Urinary bladder (tissue), 3 donors: ENCODE measurements around the genes NEDD4, RFX7 and MNS1.

DNA sequence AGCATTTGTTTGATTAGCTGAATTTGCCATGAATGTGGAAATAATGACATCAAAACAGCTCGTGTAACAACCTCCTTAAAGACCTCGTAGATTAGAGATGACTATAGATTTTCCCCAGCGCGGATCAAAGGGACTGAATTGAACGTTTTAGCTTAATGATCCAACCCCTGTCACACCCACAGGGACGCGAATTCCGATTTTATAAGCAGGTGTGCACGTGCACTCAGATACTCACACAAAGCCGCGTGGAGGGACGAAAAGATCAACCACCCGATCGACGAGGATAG, 7.2 kb downstream of the ONECUT1 start:
- PRO-cap = no peak
- RAMPAGE, long total RNA = no peak

DNA sequence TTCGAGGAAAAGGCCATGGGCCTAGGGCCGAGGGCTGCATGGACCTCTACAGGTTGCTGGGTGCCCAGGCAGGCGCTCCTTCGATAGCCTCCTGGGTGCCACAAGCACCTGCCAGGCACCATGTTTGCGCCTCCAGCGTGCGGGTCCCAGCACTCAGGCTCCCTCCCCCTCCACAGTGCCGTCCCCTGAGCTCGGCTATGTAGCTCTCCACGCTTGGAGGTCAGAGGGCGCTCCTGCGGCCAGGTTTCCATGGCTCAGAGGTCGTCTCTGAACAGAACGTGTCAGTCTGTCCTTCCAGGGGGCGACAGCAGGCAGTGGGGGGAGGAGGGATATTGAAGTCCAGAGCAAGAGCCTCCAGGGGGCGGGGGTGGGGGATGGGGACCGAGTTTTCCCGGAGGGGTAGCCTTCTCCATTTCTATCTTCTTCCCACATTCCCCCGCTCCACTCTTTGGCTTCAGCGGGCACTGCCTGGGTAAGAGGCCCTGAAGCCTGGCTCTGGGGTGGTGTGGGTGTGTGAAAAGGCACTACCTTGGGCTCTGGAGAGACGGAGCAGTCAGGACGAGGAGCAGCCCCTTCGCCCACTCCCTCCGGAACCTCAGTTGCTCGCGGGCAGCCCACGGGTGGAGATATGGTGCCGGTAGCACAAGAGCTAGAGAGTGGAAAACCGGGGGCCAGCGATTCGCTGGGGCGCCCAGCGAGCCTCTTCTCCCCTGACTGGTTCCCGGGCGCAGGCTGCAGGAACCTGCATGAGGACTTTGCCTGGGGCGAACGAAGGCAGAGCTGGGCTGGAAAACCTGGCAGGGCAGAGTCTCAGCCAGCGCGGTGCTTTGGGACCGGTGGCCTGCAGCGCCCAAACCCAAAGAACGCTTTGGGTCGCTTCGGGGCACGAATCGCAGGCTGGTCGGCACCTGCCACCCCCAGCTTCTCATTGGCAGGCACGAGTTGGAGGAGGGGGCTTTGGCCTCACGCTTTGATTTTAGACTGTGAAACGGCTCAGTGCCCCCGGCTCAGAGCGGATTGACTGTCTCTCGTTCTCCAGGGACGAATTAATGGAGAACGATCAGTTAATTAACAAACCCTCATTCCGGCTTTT, 3.3 kb downstream of the ONECUT1 start:
- PRO-cap = no peak
- RAMPAGE, long total RNA = no peak

DNA sequence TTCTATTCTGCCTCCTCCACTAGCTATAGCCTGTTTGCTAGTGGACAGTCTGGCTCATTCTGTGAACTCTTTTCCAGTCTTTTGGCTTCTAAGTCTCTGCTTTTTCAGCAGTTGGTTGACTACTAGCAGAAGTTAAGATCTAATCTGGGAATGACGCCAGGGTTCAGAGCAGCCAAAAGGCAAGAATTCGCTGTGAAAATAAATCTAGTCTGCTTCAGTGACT, 73.7 kb upstream of the WDR72 start:
- PRO-cap = no peak
- RAMPAGE, long total RNA = no peak

- PRO-cap = no peak
- RAMPAGE, long total RNA = no peak
These were observed 132.4 kb downstream of the RSL24D1 start for GRCh38 chr15:55064312-55064787.

DNA sequence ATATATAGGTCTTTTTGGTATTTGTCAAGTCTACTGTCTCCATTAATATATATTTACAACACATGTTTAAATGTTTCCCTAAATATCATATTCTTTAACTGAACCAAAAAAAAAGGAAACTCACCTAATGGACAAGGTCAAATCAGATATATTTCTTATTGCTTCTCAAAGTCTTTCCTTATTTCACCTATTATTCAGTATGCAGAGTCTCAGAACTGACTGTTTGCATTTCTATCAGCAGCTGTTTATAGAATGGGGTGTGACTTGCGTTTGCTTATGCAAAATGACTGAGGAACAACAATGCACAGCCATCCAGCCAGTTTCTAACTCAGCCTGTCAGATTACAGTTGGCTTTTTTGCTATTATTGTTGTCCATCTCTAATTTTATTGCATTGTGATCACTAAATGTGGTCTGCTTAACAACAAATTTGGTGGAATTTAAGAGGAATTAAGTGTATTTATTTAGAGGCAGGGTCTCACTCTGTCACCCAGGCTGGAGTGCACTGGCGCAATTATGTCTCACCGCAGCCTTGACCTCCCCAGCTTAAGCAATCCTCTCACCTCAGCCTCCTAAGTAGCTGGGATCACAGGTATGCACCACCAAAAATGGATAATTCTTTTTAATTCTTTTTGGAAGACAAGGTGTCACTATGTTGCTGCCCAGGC, 40.7 kb downstream of the RAB27A start:
- PRO-cap = no peak
- RAMPAGE, long total RNA = no peak

GRCh38 chr15:55255713-55256144, 33.9 kb downstream of the RAB27A start:
- PRO-cap = no peak
- RAMPAGE, long total RNA = no peak

GRCh38 chr15:55270653-55271642, 18.7 kb downstream of the RAB27A start:
- PRO-cap = no peak
- RAMPAGE, long total RNA = no peak

GRCh38 chr15:55356792-55357752, 38.0 kb downstream of the PIGB start:
- PRO-cap = no peak
- RAMPAGE, long total RNA = no peak

GRCh38 chr15:55737217-55737963, 5.6 kb downstream of the PRTG start:
- PRO-cap = no peak
- RAMPAGE, long total RNA = no peak

GRCh38 chr15:55916971-55917535, 76.4 kb downstream of the NEDD4 start:
- PRO-cap = no peak
- RAMPAGE, long total RNA = no peak

DNA sequence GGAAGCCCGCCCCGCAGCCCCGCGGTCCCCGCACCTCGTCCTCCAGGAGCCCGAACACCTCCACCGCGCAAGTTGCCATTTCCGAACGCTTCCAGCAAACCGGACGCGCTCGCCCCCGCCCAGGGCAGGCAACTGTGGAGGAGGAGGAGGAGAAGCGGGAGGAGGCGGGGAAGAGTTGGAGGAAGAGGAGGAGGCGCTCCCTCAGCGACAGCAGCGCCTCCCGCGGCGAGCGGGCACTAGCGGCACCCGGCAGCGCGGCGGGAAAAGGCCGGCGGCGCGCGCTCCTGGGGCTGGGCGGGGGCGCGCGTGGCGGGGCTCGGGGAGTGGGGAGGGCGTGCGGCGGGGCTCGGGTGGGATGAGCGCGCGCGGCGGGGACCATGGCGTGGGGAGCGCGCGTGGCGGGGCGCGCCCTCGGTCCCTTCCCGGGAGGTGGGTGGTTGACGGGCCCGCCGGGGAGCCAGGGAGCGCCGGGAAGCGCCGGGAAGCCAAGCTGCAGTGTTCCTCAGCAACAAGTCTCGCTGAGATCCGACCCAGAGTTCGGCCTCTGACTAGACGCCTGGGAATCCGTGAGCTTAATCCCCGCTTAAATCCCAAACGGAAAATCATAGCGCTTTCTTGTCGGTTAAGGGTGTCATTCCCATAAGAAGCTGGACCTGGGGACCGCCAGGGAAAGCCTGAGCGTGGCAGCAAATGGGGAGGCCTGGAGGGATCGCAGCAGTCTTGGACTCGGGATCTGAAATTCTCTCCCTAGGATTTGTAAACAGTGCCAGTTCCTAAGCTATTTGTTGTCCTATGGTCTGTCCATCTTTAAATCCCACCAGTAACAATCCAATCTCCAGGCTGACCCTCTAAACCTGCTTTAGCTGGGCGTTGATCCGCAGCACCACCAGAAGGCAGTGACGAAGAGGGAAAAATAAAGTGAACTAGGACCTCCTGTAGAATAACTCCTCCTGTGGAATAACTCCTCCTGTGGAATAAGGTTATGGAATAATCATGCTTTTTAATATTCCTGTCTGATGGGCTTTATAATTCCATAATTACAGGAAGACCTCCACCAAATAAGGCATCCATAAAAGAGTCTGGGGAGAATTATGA, at the start of gene NEDD4:
Gene NEDD4 (minus strand): TSS at position 136 of the 1,095 bp plus-strand sequence.
- PRO-cap = bidirectional peak, plus-strand start at position 249 of the sequence, minus-strand start at position 134 of the sequence; unidirectional peak, minus-strand start at position 898 of the sequence
- RAMPAGE, long total RNA = start-site peak on the minus strand centred at position 133 of the sequence, 80 bp wide, 917 and 149 reads in 2 replicates

- PRO-cap = no peak
- RAMPAGE, long total RNA = no peak
These were observed 96.2 kb upstream of the NEDD4 start for GRCh38 chr15:56089318-56090243.

- PRO-cap = no peak
- RAMPAGE, long total RNA = no peak
These were observed 100.7 kb upstream of the NEDD4 start for GRCh38 chr15:56093738-56094832.

- PRO-cap = no peak
- RAMPAGE, long total RNA = no peak
These were observed 105.8 kb upstream of the NEDD4 start for GRCh38 chr15:56099185-56099677.

GRCh38 chr15:56243554-56244104, at the start of gene RFX7:
TSS of gene RFX7 (minus strand) at chr15:56243879.
- PRO-cap = bidirectional peak, plus-strand start at chr15:56243986, minus-strand start at chr15:56243841
- RAMPAGE, long total RNA = no peak

DNA sequence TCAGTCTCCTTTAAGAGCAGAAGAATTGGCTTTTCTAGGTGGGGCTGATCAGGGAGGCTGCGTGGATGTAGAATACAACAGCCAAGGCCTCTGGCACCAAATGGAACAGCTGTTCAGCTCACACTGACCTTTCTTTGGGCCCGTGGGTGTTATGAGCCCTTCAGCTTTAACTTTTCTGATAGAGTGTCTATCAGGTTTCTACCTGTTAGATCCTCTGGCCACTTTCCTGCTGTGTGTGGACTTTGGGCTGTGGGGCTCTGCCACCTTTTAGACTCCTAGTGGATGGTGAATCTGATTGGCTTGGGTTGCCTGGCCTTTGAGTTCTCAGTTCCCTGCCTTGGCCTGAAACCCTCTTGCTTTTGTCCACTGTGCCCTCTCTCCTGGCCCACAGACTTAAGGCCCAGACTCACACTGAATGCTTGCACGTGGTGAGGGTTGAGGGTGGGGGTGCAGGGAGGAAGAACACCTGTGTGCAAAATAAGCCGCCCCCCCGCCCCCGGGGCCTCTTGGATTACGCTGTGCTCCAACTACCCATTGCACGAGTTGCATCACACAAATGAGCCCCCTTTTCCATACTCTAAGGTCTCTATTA, 1.3 kb upstream of the RFX7 start:
- PRO-cap = no peak
- RAMPAGE, long total RNA = no peak

GRCh38 chr15:56318425-56318831, 46.8 kb upstream of the TEX9 start:
- PRO-cap = no peak
- RAMPAGE, long total RNA = no peak

GRCh38 chr15:56464685-56465936, at the start of gene MNS1:
TSS of gene MNS1 (minus strand) at chr15:56465137.
- PRO-cap = unidirectional peak, minus-strand start at chr15:56465137
- RAMPAGE, long total RNA = no peak

- PRO-cap = no peak
- RAMPAGE, long total RNA = no peak
These were observed 78.8 kb upstream of the ZNF280D start for GRCh38 chr15:56812073-56812571.

DNA sequence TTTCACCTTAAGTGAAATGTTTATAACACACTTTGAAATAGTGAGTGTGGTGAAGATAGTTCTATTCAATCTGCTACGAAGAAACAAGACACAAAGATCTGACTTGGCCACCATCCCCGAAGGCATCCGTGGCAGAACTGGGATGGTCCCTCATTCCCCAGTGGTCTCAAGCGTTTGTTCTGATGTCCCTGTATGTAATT, 32.2 kb upstream of the TCF12 start:
- PRO-cap = no peak
- RAMPAGE, long total RNA = no peak